Bronchus (tissue), 1 donor: ENCODE measurements around the genes ZNF141 and SLC49A3.

- PRO-cap = bidirectional peak, plus-strand start at chr4:337779, minus-strand start at chr4:337650
Measured at GRCh38 chr4:337739-338439, at the start of gene ZNF141. Gene ZNF141, plus strand, starts transcription at chr4:337814.

GRCh38 chr4:338726-339069 lies 1.1 kb downstream of the ZNF141 start:
- PRO-cap = no peak

GRCh38 chr4:385976-386645 lies 48.5 kb downstream of the ZNF141 start:
- PRO-cap = no peak

- PRO-cap = no peak
Measured at GRCh38 chr4:442067-442935, 56.7 kb downstream of the ZNF721 start.

DNA sequence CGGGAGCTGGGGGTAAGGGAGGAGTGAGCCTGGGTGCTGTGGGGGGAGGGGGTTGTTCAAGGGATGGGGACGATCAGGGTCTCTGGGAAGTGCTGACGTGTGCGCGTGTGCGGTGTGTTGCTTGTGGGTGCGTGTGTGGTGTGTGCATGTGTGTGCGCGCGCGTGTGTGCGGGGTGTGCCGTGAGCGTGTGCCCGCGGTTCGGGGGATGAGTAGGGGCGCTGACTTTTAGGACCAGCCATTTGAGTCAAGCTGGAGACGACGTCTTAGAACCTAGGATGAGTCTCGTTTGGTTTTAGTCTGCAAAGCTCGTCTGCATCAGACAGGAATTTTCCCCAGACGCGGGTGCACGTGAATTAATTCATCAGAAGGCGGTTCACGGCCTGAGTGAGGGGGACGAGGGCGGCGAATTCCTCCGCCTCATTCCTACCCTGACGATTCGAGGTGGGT lies 922 bp upstream of the TMEM271 start:
- PRO-cap = no peak

- PRO-cap = no peak
Measured at GRCh38 chr4:577441-578412, 1.6 kb upstream of the TMEM271 start.

- PRO-cap = no peak
Measured at GRCh38 chr4:588281-589056, 12.4 kb upstream of the TMEM271 start.

DNA sequence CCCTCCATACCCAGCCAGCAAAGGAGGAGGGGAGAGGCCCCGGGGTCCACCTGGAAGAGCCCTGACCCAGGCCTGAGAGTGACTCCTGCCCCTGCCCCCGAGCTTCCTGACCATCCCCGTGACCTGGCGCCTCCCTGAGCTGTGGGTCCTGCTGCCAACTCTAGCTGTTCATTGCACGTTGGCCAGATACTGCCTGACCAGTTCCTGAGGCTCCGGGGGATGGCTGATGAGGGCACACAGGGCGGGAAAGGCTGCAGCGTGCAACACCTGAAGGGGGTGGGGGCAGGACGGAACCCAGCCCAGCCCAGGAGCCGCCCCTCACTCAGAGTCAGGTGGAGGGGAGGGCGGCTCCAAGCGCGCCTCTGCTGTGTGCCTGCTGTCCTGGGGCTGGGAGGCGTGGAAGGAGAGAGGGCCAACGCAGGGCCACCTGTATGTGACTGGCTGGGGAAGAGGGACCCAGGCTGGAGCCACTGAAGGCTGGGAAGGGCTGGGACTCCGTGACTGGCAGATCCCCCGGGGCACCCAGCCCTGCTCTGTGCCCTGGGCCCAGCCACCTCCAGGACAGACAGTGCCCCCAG lies 594 bp downstream of the SLC49A3 start:
- PRO-cap = bidirectional peak, plus-strand start at position 379 of the sequence, minus-strand start at position 195 of the sequence

- PRO-cap = bidirectional peak, plus-strand start at chr4:689020, minus-strand start at chr4:689031; bidirectional peak, plus-strand start at chr4:689393, minus-strand start at chr4:689151
Measured at GRCh38 chr4:688846-689756, at the start of gene SLC49A3. Gene SLC49A3, minus strand, starts transcription at chr4:689151.

- PRO-cap = no peak
Measured at GRCh38 chr4:692538-693125, 3.7 kb upstream of the SLC49A3 start.

DNA sequence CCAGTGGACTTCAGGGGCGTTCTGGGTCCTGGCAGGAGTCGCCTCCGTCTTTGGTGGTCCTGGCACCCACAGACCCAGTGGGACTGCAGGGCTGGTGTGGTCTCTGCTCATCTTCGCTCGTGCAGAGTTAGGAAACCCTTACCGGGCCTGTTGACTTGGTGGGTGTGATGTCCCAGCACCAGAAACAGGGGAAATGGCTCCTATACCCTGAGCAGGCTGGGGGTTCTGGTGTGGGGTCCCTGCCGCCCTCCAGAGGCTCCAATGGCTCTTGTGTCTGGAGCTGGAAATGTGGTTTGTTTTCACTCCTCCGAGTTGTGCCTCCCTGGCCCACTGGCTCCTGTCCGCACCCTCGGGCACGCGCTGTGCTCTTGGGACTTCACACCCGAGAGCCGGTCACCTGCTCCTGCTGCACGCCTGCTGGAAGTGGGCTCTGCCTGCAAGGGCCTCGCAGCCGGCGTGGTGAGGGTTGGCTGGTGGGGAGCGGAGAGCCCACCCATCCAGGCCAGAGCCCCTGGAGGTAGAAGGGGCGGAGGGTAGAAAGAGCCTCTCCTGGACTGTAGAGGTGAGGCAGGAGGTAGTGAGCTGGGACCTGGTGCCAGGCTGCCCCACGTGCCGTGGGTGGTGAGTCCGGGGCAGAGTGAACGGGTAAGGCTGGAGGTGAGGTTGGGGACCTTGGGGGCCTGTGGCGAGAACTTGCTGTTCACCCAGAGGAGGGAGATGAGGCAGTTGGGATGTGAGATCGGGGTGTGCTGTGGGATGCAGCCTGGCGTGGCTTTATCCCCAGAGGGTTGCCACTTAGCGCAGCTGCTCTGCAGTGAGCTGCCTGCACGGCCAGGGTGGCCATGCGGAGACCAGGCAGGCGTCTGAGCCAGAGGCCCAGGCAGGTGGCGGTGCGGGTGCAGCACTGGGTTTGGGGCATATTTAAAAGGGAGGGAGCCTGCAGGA lies 48.6 kb downstream of the PCGF3 start:
- PRO-cap = no peak

- PRO-cap = no peak
Measured at GRCh38 chr4:769748-770568, 56.0 kb downstream of the CPLX1 start.

- PRO-cap = bidirectional peak, plus-strand start at chr4:782158, minus-strand start at chr4:781836
Measured at GRCh38 chr4:781517-781891, 44.4 kb downstream of the CPLX1 start.

- PRO-cap = no peak
Measured at GRCh38 chr4:786229-787427, 39.3 kb downstream of the CPLX1 start.

- PRO-cap = no peak
Measured at GRCh38 chr4:879061-880368, 52.6 kb downstream of the GAK start.

DNA sequence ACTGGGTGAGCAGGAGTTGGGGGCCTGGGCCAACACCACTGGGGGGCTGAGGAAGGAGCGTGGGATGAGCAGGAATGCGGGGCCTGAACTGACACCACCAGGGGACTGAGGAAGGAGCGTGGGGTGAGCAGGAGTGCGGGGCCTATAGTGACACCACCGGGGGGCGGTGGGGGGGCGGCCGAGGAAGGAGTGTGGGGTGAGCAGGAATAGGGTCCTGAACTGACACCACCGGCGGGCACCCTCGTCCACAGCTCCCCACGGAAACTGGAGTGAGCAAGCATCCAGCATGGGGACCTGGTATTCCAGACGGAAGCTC lies 28.6 kb downstream of the GAK start:
- PRO-cap = no peak

DNA sequence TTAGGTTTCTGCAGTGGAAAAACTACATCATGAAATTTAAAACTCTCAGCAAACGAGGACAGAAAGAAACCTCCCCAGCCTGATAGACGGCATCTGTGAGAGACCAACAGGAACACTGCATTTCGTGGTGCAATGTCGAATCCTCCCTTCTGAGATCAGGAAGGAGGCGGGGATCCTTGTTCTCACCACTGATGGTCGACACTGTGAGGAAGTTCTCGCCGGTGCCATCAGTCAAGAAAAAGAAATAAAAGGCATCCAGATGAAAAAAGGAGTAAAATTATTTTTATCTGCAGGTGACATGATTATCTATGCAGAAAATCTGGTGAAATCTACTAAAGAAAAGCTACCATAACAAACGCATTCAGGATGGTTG lies 16.5 kb downstream of the GAK start:
- PRO-cap = no peak

DNA sequence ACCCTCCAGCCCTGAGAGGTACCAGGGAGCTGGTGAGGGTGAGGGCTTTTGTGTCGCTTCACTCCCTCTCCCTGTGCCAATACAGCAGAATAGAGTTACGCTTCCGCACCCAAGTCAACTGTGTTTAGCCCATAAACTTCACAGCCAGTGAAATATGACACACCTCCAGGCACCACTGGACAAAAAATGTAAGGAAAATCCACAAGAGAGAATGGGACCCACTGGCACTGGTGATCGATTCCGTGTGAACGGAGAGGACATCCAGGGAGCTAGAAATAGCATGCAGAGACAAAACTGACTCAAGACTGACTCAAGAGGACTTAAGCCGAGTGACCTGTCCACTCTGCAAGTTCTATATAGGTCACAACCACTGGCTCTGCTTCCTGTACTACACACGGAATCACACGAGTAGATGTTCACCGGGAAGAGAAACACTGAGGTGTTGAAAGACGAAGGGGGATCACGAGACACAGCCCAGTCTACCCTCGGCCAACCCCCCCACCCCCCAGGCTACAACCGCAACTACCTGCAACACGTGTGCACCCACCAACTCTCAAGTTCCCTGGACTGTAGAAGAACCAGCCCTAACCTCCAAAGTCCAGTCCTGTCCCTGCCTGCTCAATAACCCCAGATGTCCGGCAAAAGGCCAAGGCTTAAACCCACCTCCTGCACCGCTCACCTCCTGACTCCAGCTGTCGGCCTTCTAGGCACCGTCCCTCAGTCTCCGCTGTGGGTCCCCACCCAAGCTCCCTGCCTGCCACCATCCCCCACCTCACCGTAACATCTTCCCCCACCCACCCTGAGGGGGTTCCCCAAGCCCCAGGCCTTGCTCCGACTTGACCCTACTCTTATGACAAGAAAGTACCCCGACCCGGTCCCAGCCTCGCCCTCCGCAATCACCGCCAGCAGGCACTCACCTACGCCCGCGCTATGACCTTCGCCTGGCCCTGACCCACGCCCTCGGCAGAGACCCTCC lies 902 bp downstream of the GAK start:
- PRO-cap = no peak

DNA sequence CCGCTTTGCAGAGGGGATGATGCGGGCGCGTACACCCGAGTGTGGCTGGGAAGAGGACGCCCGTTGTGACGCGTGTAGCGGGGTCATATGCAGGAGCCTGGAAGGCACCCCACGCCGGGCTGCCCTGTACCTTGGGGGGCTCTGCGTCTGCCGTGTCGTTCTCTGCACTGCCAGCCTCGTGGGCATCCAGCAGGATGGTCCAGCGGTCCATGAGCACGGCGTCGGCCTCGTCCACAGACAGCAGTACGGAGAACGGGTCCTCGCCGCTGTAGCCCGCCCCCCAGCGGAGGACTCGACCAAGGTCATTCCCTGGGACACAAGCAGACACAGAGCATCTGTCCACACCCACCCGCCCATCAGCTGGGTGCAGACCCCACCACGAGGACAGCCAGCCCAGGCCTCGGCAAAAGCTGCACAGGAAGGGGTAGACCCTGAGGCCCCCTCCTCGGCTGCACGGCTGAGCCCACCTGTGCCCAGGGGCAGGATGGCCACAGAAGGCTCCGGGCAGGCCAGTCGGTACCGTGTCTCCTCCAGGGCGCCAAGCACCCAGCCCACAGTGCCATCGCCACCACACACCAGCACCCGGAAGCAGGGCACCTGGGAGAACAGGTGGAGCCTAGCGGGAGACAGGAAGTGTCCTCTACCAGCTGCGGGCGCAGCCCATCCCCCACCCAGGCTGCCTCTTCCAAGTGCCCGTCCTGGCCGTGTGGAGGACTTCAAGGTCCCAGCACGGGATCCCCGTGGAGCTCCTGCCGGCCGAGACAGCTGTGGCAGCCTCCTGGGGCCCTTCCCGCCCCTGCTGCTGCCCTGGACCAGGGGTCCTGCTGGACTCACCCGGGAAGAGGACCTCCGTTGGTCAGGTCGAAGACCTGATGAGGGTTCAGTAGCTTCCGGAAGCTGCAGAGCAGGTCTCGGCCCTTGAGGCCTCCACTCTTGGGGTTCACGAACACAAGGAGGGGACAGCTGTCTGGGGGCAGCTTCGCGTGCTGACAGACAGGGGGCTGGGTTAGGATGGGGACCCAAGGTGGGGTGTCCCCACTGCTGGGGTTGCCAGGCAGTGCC lies 10.7 kb downstream of the DGKQ start:
- PRO-cap = bidirectional peak, plus-strand start at position 688 of the sequence, minus-strand start at position 590 of the sequence; unidirectional peak, minus-strand start at position 874 of the sequence

DNA sequence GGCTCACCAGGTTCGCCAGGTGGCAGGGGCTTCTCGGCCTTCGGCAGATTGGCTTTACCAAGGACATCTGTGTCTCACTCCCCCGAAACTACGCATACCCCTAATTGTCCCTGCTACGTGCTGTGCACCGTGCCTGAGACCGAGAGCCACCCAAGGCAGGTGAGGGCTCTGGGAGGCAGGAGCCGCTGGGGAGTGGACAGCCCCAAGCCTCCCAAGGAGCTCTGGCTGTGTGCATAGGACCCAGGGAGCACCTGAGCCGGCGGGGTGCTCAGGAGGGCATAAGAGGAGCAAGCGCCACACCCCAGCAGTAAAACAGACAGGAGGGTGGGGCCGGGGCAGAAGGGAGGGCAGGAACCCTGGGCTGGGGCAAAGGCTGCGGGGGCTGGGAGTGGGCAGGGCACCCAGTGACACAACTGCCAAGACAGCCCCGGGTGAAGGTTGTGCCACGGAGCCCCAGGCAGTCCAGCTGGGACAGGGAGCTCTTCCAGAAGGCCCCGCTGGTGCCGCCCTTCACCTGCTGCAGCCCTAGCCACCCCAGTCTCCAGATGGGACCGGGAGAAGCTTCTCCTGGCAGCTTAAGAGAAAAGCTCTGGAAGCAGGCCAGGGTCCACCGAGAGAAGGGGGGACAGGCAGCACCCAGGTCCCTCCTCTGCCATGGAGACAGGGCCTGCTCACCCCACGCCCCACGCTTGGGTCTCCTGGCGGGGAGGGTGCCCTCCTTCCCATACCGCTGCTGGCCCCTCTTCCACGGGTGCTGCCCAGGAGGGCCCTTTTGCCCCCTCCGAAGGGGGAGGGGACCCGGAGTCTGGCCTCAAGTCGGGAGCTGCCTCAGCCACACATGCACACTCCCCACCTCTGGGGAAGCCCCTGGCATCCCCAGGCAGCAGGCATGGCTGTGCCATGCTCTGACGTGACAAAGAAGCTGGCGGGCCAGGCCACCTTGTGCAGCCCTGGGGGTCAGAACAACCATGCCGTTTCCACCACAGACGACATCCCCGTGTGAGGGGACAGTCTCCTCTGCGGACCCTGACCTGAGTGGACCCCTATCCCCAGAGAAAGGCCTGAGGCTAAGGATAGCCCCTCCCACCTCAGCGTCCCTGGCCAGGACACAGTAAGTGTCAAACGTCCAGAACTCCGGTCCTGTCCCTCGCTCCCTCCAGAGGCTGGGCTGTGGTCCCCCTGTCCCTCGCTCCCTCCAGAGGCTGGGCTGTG lies 1.6 kb downstream of the DGKQ start:
- PRO-cap = no peak